ENCODE data around the gene TMOD2.

DNA sequence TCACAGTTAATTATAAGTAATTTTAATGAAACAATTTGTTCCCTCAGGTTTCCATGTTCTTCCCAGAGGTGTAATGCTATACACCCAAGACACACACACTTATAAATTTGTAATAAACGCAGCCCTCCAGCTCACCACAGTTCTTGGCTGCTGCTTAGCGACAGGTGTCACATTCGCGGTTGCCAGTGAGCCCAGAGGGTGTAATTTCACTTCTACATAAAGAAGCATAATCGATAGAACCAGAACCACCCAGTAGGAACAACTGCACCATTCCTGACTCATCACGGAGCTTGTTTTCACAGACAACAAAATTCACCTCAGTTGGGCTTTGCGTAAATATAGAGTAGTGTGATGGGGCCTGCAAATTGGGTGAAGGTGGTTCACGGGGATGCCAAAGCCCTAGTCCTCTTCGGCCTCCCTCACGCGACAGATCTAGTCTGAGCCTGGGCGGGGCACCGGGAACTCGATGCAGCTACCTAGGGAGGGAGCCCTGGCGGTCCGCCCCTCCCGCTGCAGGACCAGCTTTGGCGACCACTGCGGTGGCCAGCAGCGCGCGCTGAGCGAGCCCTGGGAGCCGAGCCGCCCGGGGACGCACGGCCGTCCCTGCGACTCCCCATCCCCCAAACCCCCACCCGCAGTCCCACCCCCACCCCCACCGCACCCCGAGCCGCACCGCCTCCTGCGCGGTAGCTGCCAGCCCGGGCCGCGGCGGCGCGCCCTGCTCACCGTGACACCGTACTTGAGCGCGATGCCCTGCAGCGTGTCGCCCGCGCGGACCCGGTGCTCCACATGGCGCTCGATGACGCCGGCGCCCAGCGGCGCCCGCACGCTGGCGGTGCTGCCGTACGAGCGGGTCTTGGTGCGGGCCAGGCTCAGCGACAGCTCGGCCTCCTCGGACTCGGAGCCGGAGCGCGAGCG lies 572 bp downstream of the LYSMD2 start:
- PRO-cap, 2 experiments: peak in 2 of 2 experiments; most common plus-strand start position 320 of the sequence (in 2); most common minus-strand start position 93 of the sequence (in 1)

DNA sequence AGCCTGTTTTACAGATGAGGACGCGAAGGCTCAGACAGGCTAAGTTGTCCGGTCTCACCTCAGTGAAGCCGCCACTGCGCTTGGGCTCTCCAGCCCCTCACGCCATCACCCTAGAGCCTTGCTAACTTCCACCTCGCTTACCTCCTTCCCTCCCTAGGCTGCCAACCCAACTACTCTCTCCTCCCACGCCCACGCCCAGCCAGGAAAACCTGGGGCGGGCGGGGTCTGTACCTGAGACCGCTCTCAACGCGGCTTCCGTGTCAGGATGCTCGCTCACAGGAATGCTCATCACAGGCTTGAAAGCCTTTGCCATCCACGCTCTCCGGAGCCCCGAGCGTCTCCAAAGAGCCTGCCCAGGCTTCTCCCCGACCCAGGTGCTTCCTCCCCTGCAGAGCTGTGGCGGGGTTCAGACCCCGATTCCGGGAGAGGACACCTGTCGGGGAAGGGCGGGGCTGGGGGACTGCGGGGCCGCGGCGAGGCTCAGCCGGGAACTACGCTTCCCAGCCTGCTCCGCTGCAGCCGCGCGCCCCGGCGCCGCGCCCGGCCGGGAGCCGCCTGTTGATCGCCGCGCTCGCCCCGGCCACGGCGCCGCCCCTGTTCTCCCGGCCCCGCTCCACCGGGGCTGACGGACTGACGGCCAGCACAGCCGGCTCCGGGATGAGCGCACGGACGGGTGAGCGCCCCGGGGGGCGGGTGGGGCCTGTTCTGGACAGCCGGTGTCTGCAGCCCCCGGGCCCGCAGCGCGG lies at the start of gene TMOD2:
TMOD2 (plus strand) TSS at position 558 of the 746 bp plus-strand sequence.
- PRO-cap, 2 experiments: peak in 2 of 2 experiments; most common plus-strand start position 558 of the sequence (in 2); most common minus-strand start position 398 of the sequence (in 2)

- PRO-cap, 2 experiments: no peak in any of the 2 experiments
These were observed 9.9 kb upstream of the LEO1 start for GRCh38 chr15:51981576-51981837.

DNA sequence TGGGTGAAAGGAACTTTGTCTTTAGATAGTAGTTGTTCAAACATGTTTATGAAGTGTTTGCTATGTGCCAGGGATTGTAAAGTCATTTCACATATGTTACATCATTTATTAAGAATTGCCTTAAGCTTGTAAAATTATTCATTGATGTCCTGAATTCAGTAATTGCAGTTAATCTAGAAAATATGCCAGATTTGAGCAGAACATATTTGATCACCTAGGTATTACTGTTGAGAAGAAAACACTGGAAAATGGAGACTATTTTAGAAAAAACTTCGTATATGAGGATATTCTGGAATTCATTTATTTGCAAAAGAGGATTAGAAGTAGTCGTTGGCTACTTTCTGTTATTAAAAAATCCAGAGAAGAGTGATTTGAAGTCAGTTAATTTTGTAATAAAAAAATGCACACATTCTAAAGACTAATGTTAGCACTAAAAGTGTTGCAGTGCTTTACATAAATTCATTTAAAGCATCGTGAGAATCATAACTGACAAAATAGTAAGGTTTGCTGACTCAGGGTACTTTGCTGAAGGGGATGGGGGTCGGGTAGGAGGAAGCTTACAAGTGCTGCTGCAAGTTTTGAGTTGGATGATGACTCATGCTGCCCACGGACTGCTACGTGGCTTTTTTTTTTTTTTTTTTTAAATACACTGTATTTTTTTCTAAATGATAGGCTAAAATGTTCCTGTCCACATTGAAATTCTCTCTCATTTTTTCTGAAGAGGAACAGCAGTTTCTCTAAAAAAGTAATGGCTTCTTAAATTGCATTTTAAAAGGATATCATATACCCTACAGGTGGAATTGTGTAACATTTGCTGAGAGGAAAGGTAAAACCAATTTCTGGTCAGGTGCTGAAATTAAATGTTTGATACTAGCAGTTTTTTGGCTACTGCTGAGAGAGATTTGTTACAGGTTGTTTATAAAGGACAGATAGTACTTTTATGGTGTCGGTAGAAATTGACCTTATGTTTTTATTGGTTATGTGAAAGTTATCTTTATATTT lies 2.0 kb downstream of the MAPK6 start:
- PRO-cap, 2 experiments: no peak in any of the 2 experiments

DNA sequence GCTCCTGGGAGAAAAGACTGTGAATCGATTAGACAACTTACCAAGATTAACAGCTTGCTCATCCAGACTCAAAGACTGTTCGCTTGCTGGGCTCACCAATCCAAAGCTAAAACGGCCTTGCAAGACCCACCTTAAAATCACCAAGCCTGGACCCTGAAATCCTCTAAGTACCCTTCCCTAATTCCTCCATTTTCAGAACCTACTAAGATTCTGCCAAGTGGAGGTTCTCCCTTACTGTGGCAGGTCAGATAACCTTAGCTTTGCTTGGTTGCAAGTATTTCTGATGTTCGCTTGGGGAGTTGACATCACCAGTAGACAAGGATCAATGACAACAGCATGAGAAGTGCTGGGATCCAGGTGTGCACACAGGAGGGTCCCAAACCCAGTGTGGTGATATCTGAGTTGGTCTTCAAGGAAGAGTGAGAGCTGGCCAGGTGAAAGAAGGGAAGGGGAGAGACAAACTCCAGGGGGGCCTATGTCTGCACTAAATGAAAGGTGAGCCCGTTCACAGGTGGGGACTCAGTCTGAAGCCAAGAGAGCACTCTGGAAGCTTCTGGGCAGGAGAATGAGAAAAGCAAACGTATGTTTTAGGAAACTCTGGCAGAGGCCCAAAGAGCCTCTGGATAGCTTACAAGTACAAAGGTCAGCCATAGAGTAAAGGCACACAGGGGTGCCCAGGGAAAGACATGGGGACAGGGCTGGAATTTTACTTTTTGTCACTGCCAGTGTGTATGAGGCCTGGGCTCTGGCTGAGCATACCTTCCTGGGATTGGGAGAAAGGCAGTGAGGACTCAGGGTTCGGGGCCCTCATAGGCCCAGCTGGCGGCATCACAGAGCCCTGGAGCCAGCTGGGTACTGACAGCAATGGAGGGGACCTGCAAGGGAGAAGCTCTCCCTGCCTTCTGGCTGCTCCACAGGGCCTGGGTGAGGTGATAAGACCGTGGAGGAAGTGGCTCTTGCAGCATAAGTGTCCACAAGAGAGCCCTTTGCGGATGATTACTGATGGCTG lies 24.7 kb upstream of the BCL2L10 start:
- PRO-cap, 2 experiments: no peak in any of the 2 experiments

DNA sequence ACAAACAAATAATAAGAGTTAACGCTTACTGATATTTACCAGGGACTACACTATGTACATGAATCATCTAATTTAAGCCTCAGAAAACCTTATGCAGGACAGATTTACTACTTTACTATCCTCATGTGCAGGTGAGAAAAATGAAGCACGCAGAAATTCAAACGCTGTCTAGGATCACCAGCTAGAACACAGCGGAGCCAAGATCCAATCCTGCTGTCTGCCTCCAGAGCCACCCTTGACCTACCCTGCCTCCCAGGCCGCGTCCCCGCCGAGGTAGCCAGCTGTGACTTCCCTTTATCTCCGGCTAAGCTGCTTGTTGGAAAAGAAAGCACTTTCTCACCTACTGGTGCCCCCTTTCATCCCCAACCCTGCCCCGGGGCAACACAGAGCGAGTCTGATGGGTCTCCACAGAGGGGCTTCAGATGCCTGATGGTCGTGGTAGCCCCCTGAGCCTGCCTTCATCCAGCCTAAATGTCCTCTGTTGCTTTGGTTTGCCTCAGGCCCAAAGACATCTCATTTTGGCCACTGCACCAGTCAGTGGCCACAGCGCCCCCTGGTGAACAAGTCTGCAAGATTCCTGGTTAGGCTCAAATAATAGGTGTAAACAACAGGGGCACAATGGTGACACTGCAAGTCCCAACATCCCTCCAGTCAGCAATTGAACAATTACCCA lies 27.0 kb upstream of the BCL2L10 start:
- PRO-cap, 2 experiments: no peak in any of the 2 experiments

GRCh38 chr15:52223358-52224022 lies 32.3 kb upstream of the GNB5 start:
- PRO-cap, 2 experiments: no peak in any of the 2 experiments

- PRO-cap, 2 experiments: peak in 2 of 2 experiments; most common plus-strand start chr15:52234838 (in 1); most common minus-strand start chr15:52234734 (in 1)
These were observed 43.7 kb upstream of the GNB5 start for GRCh38 chr15:52234549-52235619.

- PRO-cap, 2 experiments: no peak in any of the 2 experiments
These were observed 46.2 kb upstream of the GNB5 start for GRCh38 chr15:52237429-52237788.

GRCh38 chr15:52262324-52262910 lies 33.2 kb downstream of the MYO5C start:
- PRO-cap, 2 experiments: no peak in any of the 2 experiments

GRCh38 chr15:52362296-52362813 lies 66.8 kb upstream of the MYO5C start:
- PRO-cap, 2 experiments: no peak in any of the 2 experiments

DNA sequence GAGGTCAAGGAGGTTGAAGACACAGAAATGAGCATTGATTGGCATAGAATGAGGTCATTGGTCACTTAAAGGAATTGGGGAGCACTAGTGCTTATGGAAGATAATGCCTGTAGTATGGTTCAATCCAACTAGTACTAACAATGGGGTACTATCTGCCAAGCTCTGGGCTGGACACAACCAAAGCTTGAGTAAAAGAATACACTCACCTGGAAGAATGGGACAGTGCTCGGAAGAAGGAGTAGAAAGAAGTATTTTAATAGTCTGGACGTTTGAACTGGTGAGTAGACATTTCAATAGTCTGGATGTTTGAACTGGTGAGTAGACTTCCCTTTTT lies 40.2 kb upstream of the ATOSA start:
- PRO-cap, 2 experiments: no peak in any of the 2 experiments

- PRO-cap, 2 experiments: no peak in any of the 2 experiments
These were observed 1.1 kb downstream of the ONECUT1 start for GRCh38 chr15:52788600-52789775.

- PRO-cap, 2 experiments: no peak in any of the 2 experiments
These were observed 67.3 kb upstream of the UNC13C start for GRCh38 chr15:53910861-53911466.

DNA sequence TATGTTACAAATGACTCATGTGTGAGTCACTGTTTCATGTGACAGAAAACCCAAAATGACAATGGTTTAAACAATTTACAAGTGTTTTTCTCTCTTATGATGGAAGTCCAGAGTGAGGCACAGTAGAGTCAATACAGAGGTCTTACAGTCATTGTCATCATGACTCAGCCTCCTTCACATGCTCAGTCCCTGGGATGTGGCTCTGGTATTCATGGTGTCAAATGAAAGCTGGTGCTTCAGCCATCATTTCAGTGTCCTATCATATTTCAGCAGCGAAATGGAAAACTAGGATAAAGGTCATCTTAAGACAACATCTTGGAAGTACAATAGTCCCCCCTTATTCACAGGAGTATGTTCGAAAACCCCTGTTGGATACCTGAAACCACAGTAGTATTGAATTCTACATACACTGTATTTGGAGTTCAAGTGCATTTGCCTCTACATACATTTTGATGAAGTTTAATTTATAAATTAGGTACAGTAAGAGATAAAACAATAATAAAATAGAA lies 393.2 kb downstream of the RSL24D1 start:
- PRO-cap, 2 experiments: no peak in any of the 2 experiments

GRCh38 chr15:55258617-55259311 lies 30.8 kb downstream of the RAB27A start:
- PRO-cap, 2 experiments: no peak in any of the 2 experiments

GRCh38 chr15:55289386-55289661 lies 289 bp downstream of the RAB27A start:
- PRO-cap, 2 experiments: peak in 1 of 2 experiments; most common plus-strand start chr15:55289565 (in 1)

DNA sequence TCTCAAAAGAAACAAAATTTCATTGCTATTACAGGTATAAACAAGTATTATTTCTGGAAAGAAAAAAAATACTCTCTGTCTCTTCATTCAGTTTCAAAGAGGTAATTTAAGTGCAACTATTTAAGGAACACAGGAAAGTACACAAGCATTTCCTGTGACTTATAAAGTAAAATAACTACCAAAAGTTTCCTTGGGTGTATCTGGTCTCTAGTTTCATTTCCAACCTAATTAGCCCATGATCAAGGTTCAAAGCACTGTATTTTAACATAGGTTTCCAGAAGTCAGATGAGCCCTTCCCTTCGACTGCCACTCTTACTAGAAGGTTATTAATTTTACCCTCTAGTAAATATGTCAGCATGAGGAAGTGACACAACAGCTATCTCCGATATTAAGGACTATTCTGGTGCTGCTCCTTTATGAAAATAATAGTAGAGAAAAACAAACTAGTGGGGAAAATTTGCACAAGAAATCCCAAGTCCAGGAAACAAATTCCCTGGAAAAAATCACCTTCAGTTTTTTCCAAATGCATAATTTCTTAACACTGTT lies 35.4 kb downstream of the CCPG1 start:
- PRO-cap, 2 experiments: no peak in any of the 2 experiments

- PRO-cap, 2 experiments: no peak in any of the 2 experiments
These were observed 6.9 kb downstream of the CCPG1 start for GRCh38 chr15:55401163-55401744.

DNA sequence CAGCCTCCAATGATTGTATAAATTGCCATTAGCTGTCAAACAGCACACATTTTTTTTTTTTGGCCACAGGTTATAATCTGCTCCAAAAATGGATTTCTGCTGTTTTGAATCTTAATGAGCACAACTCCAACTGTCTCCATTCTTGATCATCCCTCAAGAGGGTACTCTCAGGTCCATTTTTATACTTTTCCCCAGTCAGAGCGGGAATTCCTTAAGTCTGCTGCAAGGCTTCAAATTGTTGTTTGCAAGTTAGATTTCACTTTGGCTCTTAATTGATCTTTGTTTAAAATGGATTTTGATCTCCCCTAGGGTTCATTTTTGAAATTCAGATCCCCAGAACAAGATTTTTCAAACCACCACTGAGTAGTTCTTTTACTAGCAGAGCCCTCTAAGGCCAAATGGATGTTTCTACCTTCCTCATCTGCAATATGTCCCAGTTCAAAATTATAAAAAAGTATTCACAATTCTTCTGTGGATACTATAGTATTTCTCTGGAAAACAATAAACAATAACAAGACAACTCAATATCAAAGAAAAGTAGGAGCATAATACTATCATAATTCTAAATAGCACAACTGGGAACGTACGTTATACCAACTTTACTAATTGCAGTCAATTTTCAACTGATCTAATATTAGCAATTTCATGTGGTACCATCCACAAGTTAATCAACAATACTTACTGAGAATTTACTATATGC lies 36.9 kb upstream of the DNAAF4 start:
- PRO-cap, 2 experiments: no peak in any of the 2 experiments

All from helper T cell (primary cell).